ENCODE measurements around the gene LRIG1.

GRCh38 chr3:65843014-65843532 is 195.6 kb downstream of the MAGI1 start:
- PRO-cap, 2 experiments, result no peak in any of the 2 experiments

- PRO-cap, 2 experiments, result no peak in any of the 2 experiments
Observed at GRCh38 chr3:66037541-66038263, 1.0 kb downstream of the MAGI1 start.

GRCh38 chr3:66303396-66303990 is 82.7 kb downstream of the SLC25A26 start:
- PRO-cap, 2 experiments, result peak in 2 of 2 experiments; most common plus-strand start chr3:66303778 (in 2); most common minus-strand start chr3:66303635 (in 2)

- PRO-cap, 2 experiments, result peak in 2 of 2 experiments; most common plus-strand start chr3:66394404 (in 2); most common minus-strand start chr3:66393782 (in 1)
Observed at GRCh38 chr3:66393329-66394572, 107.1 kb downstream of the LRIG1 start.

DNA sequence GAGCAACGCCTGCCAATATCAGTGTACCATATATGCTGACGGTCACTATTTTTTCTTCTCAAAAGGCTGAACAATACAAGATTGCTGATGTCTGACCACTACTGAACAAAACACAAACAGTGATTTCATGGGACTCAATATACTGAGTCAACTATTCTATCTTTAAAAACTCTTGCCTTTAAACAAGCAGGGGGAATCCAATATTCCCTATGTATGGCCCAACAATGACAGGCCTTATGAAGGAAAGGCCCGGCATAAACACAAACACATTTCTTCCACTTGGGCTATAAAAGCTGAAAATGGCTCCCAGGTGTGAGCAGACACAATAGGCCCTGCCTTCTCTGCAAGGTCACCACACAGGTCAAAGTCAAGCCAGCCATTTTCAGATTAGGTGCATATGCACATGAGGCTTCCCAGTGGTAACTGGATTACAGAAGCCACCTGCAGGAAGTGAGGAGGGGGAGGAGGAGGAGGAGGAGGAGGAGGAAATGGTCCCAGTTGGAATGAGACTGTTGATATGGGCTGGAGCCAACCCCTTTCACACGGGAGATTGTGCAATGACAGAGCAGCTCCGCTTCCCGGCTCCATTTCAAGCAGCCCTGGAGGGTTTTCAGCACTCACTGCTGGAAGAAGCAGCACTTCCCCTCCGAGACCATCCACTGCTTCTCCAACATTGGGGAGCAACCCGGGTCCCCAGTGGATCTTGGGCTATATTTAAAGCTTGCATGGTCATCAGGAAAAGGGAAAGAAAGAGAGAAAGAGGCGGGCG is 58.6 kb downstream of the LRIG1 start:
- PRO-cap, 2 experiments, result no peak in any of the 2 experiments

- PRO-cap, 2 experiments, result no peak in any of the 2 experiments
Observed at GRCh38 chr3:66490117-66490660, 10.6 kb downstream of the LRIG1 start.

DNA sequence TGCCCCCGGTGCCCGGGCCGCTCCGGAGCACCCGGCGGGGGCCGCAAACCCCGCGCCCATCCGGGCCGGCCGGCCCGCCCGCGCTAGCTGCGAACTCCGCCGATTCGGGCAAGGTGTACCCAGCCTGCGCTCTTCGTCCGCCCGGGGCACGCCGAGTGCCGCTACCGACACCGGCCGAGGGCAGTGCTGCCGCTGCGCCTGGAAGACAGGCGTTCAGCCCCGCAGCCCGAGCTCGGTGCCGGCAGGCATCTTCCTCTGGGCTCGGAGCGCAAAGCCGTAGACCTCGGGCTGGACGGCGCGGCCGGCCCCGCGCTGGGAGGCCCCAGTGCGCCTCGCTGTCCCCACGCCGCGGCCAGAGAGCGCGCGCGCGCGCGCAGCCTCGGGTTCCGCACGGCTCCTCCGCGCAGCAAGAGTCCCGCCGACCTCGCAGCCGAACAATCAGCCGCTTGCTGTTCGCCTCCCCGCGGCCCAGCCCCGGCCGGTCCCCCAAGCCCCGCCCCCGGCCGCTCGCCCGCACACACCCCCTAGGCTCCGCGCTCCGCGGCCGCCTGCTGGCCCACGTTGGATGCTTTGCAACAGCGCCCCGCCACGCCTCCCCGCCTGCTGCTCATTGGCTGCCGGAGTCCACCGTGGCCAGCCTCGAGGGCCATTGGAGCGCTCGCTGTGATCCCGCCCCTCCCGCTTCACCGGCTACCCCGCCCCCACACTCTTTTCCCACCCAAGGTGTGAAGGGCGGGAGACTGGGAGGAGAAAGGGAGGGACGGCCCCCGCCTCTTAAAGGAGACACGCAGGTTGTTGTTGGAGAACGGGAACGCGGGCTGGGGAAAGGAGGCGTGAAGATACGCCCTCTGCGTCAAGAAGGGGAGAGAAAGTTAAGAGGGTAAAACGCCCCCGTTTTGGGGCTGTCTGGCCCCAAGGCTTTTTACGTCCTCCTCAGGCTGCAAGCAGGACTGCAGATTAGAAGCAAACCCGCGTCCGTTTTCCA is at the start of gene LRIG1:
TSS of gene LRIG1 (minus strand) at position 451 of the 985 bp plus-strand sequence.
- PRO-cap, 2 experiments, result peak in 2 of 2 experiments; most common minus-strand start position 448 of the sequence (in 2)

GRCh38 chr3:66582953-66583436 is 82.2 kb upstream of the LRIG1 start:
- PRO-cap, 2 experiments, result peak in 2 of 2 experiments; most common plus-strand start chr3:66583183 (in 1)

- PRO-cap, 2 experiments, result no peak in any of the 2 experiments
Observed at GRCh38 chr3:66820194-66820436, 178.0 kb upstream of the KBTBD8 start.

DNA sequence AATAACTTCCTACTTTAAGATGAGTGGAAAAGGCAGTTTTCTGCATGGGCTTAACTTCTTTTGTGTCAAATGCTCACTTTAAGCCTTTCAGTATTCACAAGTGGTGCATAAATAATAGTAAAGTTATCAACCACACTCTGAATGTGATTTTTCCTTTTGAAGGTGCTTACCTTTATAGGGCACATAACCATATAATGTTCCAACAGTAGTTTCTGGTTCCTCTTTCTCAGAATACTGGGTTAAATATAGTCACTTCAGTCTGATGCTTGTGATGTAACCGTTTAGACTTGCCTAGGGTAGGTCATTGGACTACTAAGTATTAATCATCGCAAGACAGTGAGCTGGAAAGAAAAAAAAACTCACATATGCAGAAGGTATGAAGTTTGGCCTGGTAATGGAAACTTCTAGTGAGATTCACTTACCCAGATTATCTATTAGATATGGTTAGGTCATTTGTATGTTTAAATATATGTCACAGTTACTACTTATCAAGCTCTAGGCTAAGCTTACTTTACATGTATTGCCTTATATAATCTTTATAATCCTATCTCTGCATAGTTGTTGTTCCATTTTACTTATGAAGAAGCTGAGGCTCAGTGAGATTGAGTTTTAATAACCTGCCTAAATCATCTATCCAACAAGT is 2.0 kb downstream of the KBTBD8 start:
- PRO-cap, 2 experiments, result peak in 1 of 2 experiments; most common minus-strand start position 214 of the sequence (in 1)

DNA sequence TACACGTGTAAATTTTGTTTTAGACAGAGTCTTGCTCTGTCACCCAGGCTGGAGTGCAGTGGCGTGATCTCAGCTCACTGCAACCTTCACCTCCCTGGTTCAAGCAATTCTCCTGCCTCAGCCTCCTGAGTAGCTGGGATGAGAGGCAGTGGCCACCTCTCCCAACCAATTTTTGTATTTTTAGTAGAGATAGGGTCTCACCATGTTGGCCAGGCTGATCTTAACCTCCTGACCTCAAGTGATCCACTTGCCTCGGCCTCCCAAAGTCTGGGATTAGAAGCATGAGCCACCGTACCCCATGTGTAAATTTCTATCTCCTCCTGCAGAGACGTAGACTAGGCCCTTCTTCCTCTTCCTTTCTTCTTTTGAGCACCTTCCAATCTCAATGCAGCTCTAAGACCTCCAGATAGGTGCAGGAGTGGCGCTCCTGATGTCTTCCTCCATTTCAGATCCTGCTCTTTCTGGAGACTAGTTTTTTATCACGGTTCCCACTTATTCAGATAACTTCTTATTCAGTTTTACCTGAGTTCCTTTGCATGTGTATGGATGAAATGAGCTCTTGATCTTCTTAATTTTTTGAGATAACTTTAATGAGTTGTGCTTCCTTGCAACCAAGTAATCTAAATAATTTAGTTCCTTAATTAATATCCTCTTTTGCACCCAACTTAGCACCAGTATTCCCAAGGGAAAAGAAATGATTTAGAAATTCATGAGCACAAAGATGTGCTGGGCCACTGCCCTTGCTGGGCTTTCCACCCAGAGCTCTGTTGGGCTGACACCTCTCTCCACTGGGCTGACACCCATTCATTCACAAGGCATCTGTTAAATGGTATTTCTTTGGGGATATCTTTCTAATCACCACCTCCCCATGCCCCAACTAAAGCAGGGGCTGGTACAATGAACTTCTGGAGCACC is 275.2 kb downstream of the SUCLG2 start:
- PRO-cap, 2 experiments, result no peak in any of the 2 experiments

- PRO-cap, 2 experiments, result no peak in any of the 2 experiments
Observed at GRCh38 chr3:67489600-67489896, 164.9 kb downstream of the SUCLG2 start.

- PRO-cap, 2 experiments, result no peak in any of the 2 experiments
Observed at GRCh38 chr3:68635400-68635778, 297.0 kb downstream of the TAFA4 start.

- PRO-cap, 2 experiments, result no peak in any of the 2 experiments
Observed at GRCh38 chr3:69008845-69009539, 4.5 kb downstream of the EOGT start.

DNA sequence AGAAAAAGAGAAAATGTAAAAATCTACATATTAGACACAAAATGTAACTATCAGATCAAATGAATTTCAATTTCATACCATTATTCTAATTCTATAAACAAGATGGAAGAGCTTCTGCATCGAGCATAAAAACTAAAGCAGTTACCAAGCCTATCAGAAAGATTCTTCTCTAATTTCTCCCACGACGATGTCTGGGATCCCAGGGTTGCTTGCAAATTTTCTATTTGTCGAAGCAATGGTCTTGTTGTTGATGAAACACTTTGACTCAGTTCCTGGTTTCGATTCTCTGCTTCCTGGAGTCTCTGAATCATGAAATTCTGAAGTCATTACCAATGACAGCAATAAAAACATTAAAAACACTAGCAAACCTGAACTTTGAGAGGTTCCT is 18.7 kb downstream of the TMF1 start:
- PRO-cap, 2 experiments, result no peak in any of the 2 experiments

DNA sequence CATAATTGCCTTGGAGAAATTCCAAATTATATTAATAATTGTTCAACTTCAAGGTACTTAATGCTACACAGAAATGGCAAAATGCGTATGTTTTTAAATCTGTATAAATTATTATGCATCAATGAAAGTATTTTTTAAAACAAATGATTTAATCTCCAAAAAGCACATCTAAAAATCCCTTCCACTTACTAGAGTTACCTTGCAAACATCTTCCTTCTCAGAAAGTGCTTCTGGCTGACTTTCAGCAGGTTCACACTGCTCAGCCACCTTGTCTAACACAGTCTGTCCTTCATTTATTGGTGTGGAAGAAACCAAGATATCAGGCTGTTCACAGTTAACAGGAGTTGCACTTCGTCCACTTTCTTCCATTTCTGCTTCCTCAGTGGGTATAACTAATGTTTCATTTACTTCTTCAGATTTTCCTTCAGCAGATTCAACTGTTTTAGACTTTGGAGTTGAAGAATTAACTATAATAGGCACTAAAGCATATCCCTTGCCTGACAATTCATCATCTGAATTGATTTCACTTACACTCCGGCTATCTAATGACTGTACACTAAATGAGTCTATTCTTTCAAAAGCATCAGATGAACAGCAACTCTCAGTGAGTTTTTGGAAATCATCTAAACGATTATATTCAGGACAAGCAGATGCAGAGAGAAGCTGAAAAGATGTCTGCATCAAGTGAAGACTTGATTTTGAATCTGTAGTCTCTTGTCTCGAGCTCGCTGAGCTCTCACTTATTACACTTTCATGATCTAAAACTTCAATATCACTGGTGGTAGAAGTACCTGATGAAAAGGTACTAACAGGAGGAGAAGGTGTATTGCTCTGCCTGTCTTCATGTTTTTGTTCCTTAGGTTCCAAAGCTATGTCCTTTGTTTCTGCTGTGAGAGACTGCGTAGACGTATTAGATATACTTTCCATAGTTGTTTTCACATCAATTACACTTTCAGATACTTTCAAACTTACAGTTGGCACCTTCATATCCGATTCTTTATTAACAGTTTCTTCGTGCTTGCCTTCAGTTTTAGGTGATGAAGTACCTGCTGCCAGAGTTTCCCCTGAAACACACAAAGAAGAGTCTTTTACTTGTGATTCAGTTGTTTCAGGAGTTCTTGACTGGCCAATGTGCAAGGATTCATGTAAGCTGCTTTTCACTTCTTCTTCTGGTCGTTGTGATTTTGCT is 4.6 kb downstream of the TMF1 start:
- PRO-cap, 2 experiments, result no peak in any of the 2 experiments

GRCh38 chr3:69058504-69058937 is 6.4 kb upstream of the TMF1 start:
- PRO-cap, 2 experiments, result peak in 2 of 2 experiments; most common plus-strand start chr3:69058647 (in 1); most common minus-strand start chr3:69058617 (in 2)

DNA sequence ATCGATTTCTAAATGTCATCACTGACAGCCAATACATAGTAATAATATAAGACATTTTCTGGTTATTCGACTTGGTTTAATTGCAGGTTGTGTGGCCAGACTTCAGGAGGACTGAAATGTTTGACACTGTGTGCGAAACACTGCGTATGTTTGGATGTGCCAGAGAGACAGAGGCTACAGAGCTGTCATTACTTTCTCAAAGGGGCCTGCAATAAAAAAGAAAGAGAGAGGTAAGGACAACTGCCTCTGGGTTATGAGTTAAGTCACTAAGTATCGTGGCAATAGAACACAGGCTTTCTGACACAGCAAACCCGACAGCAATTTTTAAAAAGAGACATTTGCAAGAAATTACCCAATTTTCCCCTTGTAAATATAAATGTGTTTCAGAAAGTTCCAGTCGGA is 852 bp downstream of the LMOD3 start:
- PRO-cap, 2 experiments, result no peak in any of the 2 experiments

DNA sequence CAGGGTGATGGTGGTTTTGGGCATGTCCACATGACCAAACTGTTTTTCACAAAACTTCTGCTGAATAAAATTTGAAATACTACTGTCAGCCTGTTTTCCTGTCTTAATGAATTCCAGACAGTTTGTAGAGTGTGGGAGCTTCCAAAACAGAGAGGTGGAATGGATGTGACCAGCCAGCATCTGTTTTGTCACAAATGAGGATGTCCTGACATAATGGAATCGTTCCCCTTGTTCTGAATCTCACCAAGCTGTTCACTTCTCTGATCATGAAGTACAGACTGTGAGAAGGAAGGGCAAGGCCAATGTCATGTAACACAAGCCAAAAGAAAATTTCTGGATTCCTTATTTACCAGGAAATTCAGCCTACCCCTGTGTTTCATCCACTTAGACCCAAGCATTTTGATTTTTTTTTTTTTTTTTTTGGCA is 11.9 kb downstream of the MITF start:
- PRO-cap, 2 experiments, result no peak in any of the 2 experiments

DNA sequence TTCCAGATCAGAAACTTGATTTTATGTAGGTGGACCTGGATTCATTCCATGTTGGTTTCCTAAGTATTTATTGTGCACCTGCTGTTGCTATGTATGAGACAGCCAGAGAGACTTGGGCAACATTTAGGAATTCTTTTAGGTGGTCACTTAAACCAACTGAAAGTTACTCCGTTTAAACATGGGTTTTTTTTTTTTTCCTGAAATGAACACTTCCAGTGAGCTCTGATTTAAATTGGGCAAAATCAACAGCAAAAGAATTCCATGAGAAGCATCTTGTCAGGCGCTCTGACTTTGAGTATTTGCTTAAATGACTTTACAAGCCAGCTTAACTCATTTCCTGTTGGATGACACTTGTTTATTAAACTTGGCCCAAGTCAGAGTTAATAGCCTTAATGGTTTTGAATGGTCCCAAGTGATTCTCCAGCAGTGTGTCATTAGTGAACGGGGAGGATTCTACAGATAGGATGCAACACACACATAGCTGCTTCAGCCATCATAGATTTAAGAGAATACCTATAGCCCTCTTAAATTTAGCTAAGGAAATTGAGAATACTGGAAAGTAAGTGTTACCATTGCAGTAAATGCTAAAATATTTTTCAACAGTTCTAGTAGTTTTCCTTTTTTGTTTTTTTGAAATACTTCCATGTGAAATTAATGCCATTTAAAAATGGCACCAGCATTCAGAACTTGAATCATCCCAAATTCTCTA is 32.0 kb downstream of the MITF start:
- PRO-cap, 2 experiments, result no peak in any of the 2 experiments